PC-3 (cell line): ENCODE results near the gene ABTB1.

DNA sequence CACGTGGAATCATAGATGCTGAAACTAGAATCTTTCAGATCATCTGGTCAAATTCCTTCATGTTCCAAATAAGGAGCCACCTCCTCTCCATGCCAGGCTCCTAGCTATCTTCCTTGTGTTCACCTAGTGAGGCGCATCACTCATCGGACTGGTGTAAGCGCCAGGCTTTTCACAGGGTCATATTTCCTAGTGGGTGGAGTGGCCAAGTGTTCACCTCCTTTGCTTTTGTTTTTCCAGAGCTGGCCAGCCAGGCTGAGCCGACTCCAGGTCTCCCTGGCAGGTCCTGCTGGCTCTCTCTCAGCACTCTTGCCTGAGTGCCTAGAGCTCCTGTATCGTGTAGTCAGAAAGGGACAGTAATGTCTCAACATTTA, 31.0 kb downstream of the HEG1 start:
- RAMPAGE, long total RNA = no peak

DNA sequence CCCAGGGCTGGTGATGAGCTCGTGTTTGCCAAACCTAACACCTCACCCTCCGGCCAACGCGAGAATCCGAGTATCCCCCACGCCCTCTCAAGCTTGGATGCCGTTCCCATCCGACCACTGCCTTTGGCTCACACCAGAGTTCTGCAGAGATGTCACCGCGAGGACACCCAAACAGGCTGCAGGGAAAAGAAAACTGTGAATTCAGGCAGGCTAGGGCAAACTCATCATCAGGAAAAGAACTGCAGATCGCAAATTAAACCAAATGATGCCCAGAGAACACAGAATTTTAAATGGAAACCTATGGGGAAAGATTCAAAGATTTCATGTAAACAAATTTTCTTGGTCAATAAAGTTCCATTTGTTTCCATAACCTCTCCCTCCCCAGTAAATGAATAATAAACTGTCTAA, 728 bp upstream of the HEG1 start:
- RAMPAGE, long total RNA = no peak

DNA sequence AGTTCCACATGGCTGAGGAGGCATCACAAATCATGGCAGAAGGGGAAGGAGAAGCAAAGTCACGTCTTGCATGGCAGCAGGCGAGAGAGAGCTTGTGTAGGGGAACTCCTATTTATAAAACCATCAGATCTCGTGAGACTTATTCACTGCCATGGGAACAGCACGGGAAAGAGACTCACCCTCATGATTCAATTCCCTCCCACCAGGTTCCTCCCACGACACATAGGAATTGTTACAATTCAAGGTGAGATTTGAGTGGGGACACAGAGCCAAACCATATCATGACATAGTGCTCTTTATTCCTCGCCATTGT, 67.7 kb upstream of the HEG1 start:
- RAMPAGE, long total RNA = no peak

- RAMPAGE, long total RNA = no peak
Measured at GRCh38 chr3:125594047-125594552, 1.2 kb downstream of the OSBPL11 start.

DNA sequence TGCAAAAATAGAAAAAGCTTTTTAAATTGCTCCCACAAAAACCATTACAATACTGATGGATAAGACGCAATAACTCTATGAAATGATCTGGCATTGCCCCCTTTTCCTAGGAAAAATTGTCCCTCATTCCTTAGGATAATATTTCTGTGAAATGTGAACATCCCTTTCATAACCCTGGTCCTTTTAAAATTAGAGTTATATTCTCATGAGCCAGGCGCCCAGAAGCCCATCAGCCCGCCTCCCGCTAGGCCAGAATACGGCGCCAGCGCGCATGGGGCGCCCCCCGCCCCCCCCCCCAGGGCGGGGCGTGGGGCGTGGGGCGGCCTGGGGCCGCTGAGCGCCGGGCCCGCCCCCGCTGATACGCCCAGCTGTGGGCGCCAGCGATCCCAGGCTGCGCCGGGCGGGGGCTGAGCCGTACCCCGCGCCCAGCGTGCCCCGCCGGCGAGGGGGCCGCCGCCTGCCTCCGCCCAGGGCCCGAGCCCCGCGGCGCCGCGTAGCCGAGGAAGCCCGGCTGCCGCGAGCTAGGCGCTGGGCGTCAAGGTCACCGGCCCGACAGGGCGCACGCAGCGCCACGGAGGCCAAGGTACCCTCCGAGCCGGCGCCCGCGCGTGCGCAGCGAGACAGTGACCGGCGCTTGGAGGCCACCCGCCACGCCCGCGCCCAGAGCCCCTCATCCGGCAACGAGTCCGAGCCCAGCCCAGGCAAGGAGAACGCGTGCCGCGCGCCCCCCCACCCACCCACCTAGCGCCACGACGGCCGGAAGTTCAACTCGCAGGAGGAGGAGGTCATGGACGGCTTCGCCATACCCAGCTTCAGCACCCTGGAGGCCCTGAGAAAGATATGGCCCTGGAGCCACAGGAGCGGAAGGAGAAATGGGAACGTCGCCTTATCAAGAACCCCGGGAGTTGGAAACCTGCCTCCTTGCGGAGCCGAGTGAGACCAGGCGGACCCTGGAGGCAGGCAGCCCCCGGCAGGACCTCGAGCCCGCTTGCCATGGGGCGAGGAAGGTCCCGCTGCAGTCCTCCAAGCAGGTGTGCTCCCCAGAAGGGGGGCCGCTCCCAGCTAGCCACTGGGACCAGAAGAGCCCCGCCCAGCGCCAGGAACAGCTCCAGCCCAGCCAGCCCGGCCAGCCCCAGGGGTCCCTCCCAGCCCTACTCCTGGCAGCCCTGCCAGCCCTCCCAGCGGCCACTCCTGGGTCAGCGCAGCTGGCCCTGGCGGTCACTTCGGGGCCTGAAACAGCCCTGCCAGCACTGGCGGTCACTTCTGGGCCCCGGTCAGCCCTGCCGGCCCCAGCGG, 10.7 kb upstream of the ROPN1B start:
- RAMPAGE, long total RNA = no peak

- RAMPAGE, long total RNA = no peak
Measured at GRCh38 chr3:126100622-126101073, 16.7 kb upstream of the SLC41A3 start.

DNA sequence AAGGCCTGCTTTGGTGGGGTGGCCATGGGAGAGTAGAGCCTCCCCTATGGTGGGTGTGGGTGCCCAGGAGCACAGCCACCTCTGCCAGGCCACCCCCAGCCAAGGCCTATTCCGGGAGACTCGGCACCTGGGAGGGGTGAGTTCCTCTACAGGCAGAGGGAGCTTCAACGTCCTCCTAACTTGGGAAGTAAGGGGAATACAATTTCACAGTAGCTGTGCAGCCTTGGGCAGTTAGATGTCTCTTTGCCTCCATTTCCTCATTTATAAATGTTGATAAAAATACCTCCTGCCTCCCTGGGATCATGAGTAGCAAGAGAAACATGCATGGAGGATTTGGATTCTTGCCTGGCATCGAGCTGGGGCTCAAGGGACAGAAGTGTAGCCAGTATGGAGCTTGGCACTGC, 18.3 kb upstream of the SLC41A3 start:
- RAMPAGE, long total RNA = no peak

DNA sequence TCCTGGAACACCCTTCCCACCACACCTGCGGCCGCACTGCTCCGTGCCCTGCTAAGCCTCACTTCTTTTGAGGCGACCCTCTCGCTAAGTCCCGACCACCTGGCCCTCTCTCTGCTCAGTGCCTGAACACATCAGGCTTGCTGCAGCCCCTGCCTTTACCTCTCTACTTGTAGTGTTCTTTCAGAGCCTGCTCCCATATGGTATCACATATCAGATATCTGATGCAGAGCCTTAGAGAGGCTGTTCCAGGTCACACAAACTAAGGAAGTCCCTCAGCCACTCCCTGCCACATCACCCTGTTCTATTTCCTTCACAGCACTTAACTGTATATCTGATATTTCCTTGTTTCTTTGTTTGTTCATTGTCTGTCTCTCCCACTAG, 913 bp upstream of the ALDH1L1 start:
- RAMPAGE, long total RNA = no peak

DNA sequence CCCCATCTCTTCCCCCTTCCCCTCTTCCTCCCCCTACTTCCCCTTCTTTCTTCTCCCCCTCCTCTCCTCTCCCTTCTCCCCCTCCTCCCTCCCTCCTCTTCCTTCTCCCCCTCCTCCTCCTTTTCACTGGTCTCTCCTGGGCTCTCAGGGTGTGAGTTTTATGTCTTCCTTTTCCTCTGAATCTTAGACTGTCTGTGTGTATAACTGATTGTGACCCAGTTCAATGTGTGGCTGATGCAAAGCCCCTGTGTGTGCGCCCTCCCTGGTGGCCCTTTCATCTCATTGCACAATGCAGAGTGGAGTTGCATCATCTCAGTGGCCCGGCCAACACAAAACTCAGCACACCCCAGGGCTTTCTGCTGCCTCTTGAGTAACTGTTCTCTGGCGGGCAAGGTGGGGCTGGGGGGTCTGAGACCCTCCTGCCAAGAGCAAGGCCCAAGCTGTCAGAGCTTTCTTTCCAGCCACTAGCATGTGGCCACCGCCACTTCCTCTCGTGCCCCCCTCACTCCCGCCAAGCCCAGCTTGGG, 80.5 kb upstream of the ALDH1L1 start:
- RAMPAGE, long total RNA = no peak

- RAMPAGE, long total RNA = no peak
Measured at GRCh38 chr3:126353125-126353572, 4.1 kb downstream of the KLF15 start.

DNA sequence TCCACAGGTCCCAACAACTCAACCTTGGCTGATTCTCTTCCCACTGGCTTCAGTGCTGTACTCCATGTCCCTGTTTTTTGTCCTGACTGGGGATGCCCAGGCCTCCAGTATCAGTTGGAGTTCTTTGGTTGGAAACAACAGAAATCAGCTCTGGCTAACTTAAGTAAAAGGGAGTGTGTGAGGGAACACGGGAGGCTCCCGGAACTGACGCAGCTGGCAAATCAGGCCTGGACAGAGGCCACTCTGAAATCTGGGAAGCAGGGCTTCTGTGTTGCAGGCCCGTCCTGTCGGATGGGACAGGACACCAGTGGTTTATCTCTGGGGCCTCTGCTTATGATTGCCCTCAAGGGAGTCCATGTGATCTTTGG, 124.2 kb downstream of the CHCHD6 start:
- RAMPAGE, long total RNA = no peak

- RAMPAGE, long total RNA = no peak
Measured at GRCh38 chr3:126937982-126938345, 45.0 kb upstream of the PLXNA1 start.

DNA sequence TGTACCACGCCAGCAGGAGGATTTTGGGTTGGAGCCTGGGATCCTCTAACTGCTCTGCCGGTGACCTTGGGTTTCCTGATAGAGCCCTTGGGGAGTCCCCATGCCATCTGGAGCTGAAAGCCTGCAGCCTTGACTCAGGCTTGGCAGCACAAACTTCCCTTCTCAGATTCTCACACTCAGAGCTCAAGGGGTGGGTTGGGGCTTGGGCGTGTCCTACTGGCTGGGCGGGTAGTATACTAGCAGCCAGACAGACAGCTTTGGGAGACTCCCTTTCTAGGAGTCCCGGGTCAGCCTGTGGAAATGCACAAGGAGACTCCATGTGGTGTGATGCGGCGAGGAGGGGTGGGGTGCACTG, 21.7 kb upstream of the PLXNA1 start:
- RAMPAGE, long total RNA = no peak

- RAMPAGE, long total RNA = no peak
Measured at GRCh38 chr3:126983692-126984525, 994 bp downstream of the PLXNA1 start.

DNA sequence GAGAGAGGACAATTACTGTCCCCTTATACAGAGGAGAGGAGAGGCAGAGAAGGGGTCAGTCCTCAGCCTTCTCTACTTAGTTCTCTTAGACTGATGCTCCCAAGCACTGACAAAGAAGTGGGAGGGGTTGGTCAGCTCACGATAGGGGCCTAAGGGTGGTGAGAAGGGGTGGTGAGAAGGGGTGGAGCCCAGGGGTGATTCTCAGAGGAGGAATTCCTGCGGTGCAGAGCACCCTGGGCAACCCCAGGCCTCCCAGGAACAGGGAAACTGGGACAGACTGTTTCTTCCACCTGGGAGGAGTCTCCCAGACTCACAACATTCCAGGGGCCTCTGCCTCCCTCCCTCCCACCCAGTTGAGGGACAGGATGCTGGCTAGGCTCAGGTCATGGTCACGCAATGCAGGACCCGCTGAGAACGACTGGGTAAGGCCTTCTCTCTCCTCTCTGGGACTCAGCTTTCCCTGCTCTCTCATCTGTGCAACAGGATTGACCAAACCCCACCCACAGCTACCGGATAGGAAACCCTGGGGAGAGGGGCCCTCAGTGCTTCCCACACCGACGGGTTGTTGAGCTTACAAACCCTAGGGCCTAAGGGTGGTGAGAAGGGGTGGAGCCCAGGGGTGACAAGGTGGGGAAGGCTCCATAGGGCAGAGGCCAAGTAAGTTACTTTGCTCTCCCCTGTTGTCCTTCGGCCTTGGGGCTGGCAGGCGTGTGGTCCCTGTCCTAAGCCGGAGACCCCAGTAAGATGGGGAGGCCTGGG, 1.5 kb downstream of the TPRA1 start:
- RAMPAGE, long total RNA = no peak

DNA sequence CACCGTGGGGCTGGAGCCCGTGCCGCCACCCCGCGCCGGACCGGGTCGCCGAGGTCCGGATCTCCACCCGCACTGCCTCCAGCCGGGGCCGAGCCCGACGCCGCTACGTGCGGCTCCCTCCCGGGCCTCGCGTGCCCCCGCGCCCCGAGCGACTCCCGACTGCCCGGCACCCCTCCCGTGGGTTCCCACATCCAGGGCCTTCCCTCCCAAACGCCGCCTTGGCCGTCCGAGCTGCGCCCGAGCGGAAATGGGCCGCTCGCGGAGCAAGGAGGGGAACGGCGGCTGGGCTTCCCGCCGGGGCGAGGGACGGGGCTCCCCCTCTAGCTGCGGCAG, 516 bp downstream of the TPRA1 start:
- RAMPAGE, long total RNA = no peak

DNA sequence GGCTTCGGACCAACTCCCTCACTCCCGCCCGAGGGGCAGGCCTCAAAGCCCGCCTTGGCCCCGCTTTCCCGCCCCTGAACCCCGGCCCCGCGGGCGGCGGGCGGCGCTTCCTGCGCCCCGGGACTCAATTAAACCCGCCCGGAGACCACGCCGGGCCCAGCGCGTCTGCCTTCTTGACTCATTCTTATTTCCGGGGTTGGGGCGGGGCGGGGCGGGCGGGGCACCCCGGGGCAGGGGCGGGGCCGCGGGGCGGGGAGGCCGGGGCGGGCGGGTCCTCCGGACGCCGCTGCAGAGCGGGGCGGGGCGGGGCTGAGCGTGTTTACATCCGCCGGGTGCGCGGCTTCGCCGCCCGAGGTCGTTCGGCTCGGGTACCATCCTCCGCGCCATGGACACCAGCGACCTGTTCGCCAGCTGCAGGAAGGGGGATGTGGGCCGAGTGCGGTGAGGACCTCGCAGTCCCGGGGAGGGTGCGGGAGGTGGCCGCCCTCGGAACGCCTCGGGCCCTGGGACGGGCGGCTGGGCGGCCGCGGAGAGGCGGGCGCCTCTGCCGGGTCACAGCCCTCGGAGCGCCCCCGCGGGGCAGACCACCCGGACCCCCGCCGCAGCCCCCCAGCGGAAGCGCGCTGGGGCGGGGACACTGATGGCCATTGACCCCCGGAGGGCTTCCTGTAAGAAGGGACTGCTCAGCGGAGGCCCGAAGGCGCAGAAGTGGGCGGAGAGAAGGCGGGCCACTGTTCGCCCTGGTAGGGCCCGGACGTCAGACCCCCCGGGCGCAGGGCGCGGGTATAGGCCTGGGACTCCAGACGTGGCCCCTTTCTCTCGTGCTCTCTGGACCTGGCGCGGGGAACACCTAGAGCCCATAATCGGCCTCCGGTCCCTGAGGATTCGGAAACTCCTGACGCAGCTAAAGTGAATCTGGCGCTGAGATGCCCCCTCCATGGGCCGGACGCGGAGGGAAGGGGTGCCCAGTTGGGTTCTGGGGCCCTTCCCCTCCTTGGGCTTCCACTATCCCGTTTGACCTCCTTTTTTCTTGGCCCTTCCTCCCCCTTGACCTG, at the start of gene ABTB1:
TSS of gene ABTB1 (plus strand) at position 312 of the 1,055 bp plus-strand sequence.
- RAMPAGE, long total RNA = no peak

DNA sequence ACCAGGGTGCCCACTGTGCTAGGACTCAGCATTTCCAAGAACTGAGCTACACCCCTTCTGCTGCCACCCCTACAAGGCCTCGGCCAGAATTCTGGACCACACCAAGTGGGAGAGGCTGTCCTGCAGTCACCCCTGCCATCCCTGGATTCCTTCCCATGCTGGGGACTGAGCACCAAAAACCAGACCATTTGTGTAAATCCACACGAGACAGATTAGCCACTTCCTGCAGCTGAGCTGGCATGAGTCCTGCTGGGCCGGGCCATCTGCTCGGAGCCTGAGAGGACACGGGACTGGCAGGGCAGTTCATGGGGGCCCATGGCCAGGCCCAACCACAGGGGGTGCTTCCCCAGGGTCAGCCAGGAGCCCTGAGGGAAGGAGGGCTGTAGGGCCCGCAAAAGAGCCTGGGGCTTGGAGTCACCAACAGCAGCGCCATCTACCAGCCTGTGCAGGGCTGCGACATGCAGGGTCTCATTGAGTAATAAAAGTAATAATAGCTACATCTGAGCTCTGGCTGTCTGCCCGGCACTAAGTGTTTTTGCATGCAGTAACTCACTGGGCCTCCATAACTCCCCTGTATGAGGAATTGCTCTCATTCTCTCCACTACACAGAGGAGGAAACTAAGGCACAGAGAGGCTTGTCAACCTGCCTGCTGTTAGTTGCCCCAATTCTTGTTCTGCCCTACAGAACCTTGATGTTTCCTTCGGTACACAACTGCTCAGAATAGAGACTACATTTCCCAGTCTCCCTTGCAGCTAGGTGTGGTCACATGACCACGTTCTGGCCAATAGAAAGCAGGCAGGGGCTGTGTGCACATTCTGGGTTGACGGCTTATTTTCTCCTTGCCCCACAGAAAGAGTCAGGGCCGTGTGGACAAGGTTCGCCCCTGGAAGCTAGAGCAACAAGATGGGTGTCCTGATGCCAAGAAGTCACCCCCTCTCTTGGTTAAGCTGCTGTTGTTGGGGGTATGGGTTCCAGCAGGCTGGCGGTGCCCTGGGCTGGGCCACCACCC, 24.4 kb downstream of the ABTB1 start:
- RAMPAGE, long total RNA = no peak

GRCh38 chr3:127701318-127701540, 28.5 kb downstream of the ABTB1 start:
- RAMPAGE, long total RNA = no peak

DNA sequence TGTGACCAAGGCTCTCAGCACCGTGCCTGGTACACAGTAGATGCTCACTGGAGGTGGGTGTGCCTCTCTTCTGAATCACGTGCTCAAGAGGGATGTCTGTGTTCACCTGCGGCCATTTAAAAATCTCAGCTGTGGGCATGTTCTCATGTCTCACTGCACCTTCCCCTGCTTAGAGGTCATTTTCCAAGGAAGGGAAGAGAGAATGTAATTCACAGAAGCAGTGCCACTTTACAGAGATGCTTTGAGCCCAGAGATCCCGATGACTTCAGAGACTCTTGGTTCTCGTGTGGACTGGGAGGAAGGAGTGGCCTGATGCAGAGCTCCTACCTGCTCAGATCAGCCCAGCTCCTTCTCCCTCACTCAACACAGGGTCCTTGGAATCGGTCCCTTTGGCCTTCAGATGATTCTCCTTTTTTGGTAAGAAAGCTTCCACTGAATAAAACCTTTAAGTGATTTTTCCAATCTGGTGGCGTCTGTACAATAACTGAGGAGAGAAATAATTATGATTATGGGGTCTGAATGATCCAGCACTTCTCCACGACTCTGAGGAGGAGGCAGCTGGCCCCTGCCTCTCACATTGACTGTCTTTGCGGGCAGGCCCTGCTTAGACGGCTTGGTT, 62.8 kb downstream of the MGLL start:
- RAMPAGE, long total RNA = no peak